Metastatic Liver Carcinoma in the Lung (tissue), 2 donors: ENCODE measurements around the gene PSMA8.

DNA sequence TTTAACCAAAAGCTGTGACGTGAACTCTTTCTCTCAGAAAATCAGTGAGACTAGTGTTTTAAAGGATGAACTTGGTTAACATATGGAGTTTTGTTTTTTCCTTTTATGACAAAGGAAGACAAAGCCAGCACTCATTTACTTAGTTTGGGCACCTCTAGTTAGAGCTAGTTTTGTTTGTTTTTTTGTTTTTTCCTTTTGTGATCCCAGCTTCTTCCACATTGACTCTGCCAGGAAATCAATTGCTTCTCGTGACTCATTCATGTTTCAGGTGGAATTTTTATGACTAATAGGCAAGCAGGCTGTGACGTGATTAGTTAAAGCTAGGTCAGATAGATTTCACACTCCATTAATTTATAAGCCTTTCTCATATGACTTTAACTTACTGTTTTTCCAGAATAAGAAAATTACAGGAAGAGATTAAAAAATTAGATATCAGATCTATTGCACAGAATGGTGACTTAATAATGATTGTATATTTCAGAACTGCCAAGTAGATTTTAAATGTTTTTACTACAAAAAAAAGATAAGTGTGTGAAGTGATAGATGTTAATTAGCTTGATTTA, 45.3 kb downstream of the RBBP8 start:
- PRO-cap, 2 experiments, result peak in 1 of 2 experiments; most common minus-strand start position 226 of the sequence (in 1)

DNA sequence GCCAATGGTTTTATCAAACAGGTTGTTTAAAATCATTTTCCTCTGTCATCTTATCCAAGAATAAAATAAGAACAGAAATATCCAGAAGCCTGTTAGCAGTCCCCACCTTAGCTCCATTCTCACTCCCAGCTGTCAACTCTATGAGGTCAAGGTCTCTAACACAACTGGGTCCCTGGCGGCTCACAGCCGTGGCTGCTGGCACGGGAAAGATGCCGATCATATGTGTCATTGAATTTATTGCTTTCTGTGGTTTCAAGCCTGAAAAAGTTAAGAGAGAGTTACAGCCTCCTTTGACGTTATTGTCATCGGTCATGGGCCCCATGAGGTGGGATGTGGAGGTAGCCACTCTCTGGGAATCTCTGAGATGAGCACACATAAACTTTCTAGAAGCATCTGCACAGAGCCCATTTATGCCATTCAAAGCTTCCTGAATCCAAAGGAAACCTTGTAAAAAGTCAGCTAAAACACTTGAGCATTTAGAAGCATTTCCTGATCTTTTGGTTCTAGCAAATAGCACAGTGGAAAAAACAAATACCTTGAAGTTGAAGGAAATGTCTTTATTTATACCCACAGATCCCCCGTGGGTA, 28.7 kb upstream of the CABLES1 start:
- PRO-cap, 2 experiments, result no peak in any of the 2 experiments

- PRO-cap, 2 experiments, result no peak in any of the 2 experiments
These were observed 7.9 kb downstream of the CABLES1 start for GRCh38 chr18:23142995-23143872.

GRCh38 chr18:23237509-23238696, 102.6 kb downstream of the CABLES1 start:
- PRO-cap, 2 experiments, result peak in 1 of 2 experiments; most common minus-strand start chr18:23238306 (in 1)

DNA sequence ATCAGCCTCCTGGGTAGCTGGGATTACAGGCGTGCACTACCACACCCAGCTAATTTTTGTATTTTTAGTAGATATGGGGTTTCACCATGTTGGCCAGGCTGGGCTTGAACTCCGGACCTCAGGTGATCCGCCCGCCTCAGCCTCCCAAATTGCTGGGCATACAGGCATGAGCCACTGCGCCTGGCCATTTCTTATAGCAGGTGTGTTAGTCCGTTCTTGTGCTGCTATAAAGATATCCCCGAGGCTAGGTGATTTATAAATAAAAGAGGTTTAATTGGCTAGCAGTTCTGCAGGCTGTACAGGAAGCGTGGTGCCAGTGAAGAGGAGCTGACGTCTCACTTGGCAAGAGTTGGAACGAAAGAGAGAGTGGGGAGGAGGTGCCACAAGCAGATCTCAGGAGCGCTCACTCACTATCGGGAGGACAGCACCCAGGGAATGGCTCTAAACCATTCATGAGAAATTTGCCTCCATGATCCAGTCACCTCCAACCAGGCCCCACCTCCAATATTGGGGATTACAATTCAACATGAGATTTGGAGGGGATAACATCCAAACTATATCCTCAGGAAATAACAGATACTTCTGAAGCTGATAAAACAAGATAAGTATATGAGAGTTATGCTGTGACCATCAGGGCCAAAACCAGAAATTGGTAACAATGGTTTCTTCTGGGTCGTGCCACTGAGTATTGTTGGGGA, 7.6 kb upstream of the RMC1 start:
- PRO-cap, 2 experiments, result no peak in any of the 2 experiments

- PRO-cap, 2 experiments, result no peak in any of the 2 experiments
These were observed 15.4 kb downstream of the NPC1 start for GRCh38 chr18:23570982-23571245.

DNA sequence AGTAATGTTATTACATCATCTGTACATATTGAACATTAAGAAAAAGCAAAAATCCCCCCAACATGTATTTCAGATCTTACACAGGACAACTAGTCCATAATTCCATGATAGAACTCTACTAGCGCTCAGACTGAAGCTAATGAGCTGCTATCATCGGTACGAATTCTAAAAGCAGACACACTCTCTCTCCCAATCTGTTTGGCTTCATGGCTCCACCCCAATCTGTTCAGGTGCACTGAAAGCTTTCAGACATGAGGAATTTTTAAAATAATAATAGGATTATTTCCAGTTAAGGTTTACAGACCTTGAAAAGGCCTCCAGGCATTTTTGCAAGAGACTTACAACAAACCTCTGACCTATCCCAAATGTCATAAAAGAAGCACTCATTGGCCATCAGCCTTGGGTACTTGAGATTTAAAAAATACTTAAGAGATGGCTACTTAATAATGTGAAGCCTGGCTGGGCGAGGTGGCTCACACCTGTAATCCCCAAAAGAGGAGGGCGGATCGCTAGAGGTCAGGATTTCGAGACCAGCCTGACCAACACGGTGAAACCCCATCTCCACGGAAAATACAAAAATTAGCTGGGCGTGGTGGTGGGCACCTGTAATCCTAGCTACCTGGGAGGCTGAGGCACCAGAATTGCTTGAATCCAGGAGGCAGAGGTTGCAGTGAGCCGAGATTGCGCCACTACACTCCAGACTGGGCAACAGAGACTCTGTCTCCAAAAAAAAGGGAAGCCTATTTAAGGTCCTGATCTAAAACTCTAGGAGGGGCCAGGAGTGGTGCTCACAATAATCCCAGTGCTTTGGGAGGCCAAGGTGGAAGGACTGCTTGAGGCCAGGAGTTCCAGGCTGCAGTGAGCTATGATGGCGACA, 1.9 kb downstream of the NPC1 start:
- PRO-cap, 2 experiments, result no peak in any of the 2 experiments

- PRO-cap, 2 experiments, result no peak in any of the 2 experiments
These were observed 132.9 kb upstream of the TTC39C start for GRCh38 chr18:23881625-23882116.

- PRO-cap, 2 experiments, result no peak in any of the 2 experiments
These were observed 50.1 kb upstream of the TTC39C start for GRCh38 chr18:23964519-23964822.

- PRO-cap, 2 experiments, result no peak in any of the 2 experiments
These were observed 13.2 kb upstream of the TTC39C start for GRCh38 chr18:24001378-24001816.

DNA sequence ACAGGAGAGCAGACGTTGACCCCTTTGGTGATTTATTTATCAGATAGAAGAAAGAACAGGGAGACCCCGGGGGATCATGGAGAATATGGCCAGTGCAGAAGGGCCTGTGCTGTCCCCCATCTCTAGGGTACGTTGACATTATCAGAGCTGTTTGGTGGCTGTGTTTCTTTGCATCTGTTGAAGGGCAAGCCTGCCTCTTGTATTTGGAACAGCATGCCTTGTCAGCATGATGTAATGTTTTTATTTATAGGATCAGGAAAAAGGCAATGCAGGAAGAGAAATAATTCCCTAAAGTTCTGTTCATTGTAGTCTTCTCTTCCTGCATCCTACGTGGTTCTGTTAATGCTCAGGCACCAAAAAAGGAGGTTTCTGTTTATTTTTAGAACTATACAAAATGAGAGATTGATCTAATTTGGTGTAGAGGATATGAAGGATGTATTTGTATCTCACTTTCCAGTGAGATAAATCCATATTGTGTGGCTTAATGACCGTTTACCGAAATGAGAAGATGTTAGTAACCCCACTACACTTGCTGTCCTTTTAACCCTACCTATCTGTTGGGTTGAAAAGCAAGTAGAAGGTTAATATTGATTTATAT, 49.7 kb upstream of the CABYR start:
- PRO-cap, 2 experiments, result no peak in any of the 2 experiments

DNA sequence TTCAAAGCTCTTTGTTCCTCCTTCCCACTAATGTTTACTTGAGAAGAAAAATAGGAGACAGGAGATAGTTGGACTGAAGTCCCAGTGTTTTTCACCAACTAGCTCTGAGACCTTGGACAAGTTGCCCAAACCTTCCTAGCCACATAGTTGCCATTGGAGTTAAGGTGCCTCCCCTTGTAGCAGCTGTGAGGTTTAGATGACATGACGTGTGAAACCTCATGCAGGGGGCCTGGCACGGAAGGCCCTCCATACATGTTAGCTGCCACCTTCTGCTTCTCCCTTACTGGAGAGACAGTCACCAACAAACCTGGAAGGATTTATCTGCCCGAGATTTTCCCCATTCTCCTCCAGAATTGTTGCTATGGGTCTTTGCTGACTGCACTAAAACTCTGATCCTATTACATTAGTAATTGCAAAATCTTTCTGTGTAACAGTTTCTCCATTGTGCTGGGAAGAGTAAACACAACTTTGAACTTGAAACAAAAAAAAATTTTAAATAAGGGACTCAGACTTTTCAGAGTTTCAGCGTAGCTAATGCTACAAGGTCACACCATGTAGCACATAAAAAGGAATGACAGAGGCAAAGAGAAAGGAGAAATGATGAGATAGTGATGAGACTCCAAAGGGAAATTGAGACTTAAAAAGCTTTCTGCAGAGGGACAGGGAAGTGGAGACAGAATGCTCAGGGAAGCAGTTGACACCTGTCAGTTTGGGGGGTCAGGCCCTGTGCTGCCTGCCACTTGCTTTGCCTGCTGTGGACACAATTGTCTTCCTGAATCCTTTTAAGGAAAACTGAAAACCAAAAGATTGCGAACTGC, 23.7 kb upstream of the CABYR start:
- PRO-cap, 2 experiments, result peak in 1 of 2 experiments; most common plus-strand start position 517 of the sequence (in 1); most common minus-strand start position 400 of the sequence (in 1)

DNA sequence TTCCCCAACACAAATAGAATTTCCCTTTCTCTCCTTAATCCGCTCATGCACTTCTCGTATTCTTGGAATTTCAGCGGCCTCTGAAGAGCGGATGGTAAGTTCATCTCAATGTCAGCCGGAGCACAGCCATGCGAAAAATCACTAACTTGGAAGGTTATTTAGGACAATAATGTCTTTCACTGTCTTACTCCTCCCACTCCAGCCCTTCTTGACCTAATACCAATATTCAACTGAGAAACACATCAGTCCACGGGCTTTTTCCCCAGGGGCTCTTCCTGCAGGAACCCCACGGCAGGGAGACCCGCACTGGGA, 126.6 kb downstream of the OSBPL1A start:
- PRO-cap, 2 experiments, result no peak in any of the 2 experiments

- PRO-cap, 2 experiments, result no peak in any of the 2 experiments
These were observed 71.3 kb downstream of the OSBPL1A start for GRCh38 chr18:24326203-24326757.

DNA sequence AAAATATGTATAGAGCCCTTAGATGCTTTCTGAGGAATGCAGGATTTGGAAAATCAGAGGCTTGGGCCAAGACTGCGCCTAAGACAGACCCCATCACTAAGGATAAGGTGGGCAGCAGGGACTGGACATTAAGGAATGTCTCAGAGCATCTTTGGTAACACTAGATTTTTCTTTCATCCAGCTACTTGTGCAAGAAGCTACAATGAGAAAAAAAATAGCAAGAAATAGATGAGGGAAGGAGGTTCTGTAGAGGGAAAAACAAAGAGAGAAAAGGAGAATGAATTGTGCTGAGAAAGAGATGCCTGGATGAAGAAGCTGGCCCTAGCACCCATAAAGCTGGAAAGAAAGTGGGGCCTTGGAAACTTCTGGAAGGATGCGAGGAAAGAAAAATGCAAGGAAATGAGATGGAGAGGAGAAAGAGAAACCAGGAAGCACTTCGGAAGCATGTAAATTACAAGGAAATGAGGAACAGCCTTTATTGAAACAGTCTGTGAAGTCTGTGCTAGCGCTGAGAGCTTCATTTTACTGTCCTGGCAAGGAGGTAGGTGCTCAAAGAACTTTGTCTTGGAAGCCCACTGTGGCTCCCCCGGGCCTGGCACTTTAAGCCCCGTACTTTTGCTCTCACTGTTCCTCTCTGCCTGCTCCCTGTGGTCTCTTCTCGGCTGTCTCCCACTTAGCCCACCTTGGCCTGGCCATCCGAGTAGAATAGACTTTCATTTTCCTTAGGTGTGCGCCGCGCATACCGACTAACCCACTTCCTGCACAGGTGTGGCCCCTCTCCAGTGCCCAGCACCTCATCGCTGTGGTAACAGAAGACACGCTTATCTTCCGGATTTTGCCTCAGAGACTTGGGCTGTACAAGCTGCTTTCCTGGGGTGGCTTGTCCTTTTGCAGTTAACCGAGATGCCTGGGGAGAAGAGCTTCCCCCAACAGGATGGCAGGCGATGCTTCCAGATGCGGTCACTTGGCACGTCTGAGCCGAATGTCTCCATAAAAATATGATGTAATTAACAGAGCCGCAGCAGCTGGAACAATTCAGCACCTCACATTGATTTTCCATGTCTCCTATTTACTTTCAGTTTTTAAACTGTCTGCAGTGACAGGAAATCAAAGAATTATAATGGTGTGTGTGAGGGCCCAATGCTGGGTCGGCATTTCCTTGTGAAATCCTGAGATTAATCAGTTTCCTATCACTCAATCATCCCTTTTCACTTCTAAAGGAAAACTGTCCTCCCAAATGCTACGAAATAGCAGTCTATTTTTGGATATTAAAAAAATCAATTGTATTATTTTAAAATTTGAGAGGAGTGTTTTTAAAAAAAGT, 199.6 kb downstream of the HRH4 start:
- PRO-cap, 2 experiments, result no peak in any of the 2 experiments

- PRO-cap, 2 experiments, result no peak in any of the 2 experiments
These were observed 52.9 kb downstream of the ZNF521 start for GRCh38 chr18:25298936-25299516.

DNA sequence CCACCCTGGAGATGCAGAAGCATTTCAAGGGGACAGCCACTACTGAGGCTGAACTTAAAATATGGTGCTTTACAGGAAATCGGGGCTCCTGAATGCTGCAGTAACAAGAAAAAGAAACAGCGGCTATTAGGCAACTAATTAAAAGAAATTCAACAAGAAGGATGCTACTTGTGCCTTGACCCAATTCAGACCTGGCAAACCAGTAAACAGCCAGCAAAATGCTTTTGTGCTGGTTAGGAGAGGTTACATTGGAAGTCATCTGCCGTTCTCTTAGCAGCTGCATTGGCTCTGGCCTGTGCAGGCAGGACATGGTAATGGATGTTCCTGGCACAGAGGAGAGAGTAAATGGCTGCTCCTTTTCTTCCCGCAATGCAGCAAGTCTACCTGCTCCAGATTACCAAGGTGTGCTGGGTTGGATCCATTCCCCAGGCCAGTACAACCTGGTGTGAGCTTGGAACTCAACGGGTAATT, 236.0 kb downstream of the SS18 start:
- PRO-cap, 2 experiments, result no peak in any of the 2 experiments

GRCh38 chr18:26045259-26045989, 45.0 kb downstream of the SS18 start:
- PRO-cap, 2 experiments, result no peak in any of the 2 experiments

DNA sequence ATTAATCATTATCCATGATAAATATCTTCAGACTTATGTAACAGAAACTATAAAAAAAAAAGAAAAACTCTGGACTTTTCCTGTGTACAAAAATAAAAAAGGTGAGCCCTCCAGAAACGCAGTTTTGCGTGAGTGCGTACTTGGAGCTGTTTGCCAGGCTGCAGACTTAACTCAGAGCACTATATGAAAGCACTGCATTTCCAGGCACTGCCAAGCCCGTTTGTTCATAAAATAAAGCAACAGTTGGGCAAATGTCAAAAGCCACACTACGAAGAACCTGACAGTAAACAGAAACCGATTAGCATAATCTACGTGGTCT, 1.3 kb downstream of the SS18 start:
- PRO-cap, 2 experiments, result no peak in any of the 2 experiments

- PRO-cap, 2 experiments, result no peak in any of the 2 experiments
These were observed at the start of gene PSMA8 for GRCh38 chr18:26133439-26134143. TSS of gene PSMA8 (plus strand) at chr18:26133869.